ENCODE measurements around a stretch of chr1.

DNA sequence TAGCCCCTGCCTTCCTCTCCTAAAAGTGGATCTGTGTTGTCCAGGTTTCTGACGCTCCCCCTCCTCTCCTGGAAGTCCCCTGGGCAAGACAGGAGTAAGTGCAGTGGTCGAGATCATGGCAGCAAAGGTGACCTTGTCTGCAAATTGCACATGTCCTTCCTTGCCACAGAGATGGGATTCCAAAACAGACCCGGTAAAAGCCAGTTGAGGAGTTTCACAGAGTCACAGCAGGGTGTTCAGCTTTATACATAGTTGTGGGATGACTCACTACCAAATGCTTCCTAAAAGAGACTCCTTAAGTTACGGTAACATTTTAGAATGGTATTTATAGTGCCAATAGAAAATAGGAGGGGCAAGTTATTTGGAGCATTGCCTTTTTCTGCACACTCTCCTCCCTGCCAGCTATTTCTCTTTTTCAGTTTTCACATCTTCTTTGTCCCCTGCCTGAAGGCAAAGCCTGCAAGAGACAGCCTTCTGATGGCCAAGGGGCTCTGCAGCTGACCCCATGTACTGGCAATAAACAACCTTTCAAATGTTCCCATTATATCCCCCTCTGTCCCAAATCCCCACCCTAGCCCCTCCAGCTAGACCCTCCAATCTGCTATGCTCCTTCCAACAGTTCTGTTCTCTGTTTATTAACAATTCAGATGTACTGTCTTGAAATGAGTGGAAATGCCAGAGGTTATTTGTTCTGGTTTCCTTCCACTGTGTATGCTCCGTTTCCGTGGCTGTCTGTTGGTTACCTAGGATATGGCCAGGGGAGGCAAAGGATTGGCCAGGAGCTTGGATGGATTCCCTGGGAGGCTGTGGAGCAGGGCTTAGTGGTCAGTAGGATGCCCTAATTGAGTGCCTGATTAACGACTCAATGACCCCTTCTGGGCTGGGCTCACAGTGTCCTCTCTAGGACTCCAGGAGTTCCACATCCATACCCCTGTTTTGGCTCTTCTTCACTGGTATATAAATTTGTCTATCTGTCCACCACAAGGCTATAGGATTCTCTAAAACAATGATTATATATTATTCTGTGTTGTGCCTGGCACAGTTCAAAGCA lies 115.0 kb downstream of the TGFB2 start:
- RRBS = no CpG with 5 or more reads among the region's 7 CpGs

DNA sequence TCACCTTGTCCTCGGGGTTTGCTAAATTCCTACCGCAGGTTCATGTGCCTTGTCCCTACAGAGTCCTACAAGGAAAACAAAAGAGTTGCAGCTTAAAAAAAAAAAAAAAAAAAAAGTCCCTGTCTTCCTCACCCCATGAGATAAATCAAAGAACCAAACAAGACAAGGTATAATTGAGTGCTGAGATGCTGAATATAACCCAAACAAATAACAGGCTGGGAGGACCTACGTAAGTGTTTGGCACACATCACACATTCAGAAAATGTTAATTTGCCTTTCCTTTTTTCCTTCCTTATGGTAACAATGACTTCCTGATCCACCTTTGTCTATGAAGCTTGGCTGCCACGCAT lies 44.5 kb downstream of the ZC3H11B start:
- RRBS = no CpG with 5 or more reads among the region's 4 CpGs

- RRBS = no CpG with 5 or more reads among the region's 3 CpGs
These were observed 127.7 kb upstream of the ZC3H11B start for GRCh38 chr1:219740650-219740991.

DNA sequence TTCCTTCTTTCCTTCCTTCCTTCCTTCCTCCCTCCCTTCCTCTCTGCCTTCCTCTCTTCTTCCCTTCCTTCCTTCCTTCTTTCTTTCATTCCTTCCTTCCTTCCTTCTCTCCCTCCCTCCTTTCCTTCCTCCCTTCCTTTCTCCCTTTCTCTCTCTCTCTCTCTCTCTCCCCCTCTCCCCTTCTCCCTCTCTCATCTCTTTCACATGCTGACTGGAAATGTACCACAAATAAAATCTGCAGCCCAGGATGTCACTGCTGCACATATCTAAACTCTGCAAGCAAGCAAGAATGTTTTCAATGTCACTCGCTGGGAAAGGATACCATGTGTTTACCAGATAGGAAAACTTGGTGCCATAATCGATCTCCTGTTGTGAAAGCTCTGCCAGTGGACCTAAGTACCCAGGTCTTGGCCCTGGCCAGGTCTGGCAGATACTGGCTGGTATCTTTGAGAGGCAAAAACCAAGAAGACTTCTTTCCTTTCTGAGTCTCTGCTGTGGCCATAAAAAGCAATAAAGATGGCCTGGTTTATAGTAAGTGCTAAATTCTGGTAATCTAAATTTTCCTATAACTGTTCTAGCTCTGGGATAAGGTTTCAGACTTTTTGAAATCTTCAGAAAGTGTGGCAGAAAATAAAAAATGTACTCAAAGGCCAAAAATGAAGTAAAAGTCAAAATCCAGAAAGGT lies 13.3 kb upstream of the SLC30A10 start:
- RRBS = no CpG with 5 or more reads among the region's 2 CpGs

- RRBS = no CpG with 5 or more reads among the region's 18 CpGs
These were observed 666 bp upstream of the BPNT1 start for GRCh38 chr1:220090195-220090713.

DNA sequence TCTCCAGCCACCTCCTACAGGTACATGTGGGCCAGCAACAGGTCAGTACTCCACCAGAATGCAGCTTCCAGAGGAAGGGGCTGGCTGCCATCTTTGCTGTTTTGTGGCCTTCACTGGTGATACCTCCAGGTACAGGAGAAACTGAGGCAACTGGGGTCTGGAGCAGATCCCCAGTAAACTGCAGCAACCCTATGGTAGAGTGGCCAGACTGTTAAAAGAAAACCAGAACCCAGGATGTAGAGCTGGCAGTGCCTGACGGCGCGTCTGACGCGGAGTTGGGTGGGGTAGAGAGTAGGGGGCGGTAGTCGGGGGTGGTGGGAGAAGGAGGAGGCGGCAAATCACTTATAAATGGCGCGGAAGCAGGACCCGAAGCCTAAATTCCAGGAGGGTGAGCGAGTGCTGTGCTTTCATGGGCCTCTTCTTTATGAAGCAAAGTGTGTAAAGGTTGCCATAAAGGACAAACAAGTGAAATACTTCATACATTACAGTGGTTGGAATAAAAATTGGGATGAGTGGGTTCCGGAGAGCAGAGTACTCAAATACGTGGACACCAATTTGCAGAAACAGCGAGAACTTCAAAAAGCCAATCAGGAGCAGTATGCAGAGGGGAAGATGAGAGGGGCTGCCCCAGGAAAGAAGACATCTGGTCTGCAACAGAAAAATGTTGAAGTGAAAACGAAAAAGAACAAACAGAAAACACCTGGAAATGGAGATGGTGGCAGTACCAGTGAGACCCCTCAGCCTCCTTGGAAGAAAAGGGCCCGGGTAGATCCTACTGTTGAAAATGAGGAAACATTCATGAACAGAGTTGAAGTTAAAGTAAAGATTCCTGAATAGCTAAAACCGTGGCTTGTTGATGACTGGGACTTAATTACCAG lies 18.8 kb downstream of the RAB3GAP2 start:
- RRBS = no CpG with 5 or more reads among the region's 18 CpGs

- RRBS = no CpG with 5 or more reads among the region's 9 CpGs
These were observed 52.8 kb upstream of the MARK1 start for GRCh38 chr1:220475118-220475598.

GRCh38 chr1:220642967-220643509 lies 47.1 kb upstream of the C1orf115 start:
- RRBS = no CpG with 5 or more reads among the region's 6 CpGs

DNA sequence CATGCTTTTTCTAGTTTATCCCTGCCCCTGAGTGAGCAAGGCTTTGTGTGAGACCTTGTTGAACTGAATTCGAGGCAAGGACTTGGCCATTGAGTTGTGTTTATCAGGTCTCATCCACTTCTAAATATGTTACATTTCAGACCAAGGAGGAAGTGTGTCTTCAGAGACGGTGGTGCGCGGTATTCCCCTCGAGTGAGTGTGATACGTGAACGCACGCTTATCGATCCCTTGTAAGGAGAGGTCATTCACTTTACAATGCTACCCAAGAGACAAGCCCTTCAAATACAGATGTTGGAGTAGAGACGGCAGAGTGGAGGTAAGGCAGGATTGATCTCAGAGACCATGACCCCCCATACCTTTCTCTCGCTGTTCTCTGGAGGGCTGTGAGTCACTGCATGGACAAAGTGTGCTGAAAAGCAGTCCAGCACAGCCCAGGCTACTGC lies 16.5 kb upstream of the MTARC1 start:
- RRBS = no CpG with 5 or more reads among the region's 11 CpGs

- RRBS = no CpG with 5 or more reads among the region's 4 CpGs
These were observed 4.9 kb upstream of the MTARC1 start for GRCh38 chr1:220781660-220782287.

- RRBS = no CpG with 5 or more reads among the region's 4 CpGs
These were observed 17.7 kb downstream of the MTARC1 start for GRCh38 chr1:220804361-220804774.

- RRBS = 5% methylated on average over 5 of the region's 32 CpGs
These were observed 2.7 kb upstream of the HLX start for GRCh38 chr1:220876381-220877160.

DNA sequence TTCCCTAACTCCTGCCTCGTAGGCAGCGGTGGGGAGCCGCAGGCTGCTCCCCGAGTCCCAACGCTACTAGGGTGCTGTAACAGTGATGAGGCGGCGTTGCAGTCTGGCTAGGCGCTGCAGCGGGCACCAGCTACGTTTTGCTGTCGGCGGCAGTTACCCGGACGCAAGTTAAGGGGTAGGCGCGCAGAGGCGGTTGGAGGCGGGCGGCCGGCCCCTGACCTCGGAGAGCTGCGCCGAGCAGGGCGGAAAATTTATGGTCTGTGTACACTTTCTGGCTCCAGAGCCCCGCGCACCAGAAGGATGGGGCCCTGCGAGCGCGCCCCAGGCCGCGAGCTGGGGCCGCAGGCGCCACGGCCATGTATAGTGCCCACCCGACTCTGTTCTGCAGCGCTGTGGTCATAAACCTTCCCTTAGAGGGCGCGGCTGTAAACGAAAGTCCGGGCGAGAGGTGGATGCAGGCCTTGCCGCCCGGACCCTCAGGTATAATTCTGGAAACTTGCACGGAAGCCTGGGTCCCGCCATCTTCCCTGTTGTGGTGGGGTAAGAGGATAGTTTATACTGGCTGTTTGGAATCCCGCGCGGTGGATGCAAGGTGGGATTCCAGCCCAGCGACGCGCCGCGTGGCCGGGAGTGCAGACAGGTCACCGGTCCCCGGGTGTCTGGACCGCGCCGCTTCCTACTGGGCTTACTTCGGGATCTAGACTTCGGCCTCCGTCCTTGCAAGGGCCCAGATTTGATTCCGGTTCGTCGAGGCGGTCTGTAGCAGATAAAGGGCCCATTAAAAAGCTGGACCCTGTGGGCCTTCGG lies 15.0 kb downstream of the HLX start:
- RRBS = 52% methylated on average over 17 of the region's 67 CpGs

- RRBS = no CpG with 5 or more reads among the region's 9 CpGs
These were observed 219.8 kb downstream of the HLX start for GRCh38 chr1:221098876-221099551.

- RRBS = no CpG with 5 or more reads among the region's 3 CpGs
These were observed 283.4 kb downstream of the DUSP10 start for GRCh38 chr1:221458487-221458851.

- RRBS = no CpG with 5 or more reads among the region's 4 CpGs
These were observed 198.4 kb downstream of the DUSP10 start for GRCh38 chr1:221543495-221543890.

GRCh38 chr1:221689180-221689539 lies 52.7 kb downstream of the DUSP10 start:
- RRBS = no CpG with 5 or more reads among the region's 3 CpGs

- RRBS = no CpG with 5 or more reads among the region's 4 CpGs
These were observed 25.1 kb downstream of the DUSP10 start for GRCh38 chr1:221716753-221717130.

- RRBS = no CpG with 5 or more reads among the region's 1 CpG
These were observed 98.7 kb upstream of the DUSP10 start for GRCh38 chr1:221840552-221841039.